Measurements from ENCODE around the genes MCOLN1, EVI5L, CTXN1, MARCHF2 and ZNF414.

DNA sequence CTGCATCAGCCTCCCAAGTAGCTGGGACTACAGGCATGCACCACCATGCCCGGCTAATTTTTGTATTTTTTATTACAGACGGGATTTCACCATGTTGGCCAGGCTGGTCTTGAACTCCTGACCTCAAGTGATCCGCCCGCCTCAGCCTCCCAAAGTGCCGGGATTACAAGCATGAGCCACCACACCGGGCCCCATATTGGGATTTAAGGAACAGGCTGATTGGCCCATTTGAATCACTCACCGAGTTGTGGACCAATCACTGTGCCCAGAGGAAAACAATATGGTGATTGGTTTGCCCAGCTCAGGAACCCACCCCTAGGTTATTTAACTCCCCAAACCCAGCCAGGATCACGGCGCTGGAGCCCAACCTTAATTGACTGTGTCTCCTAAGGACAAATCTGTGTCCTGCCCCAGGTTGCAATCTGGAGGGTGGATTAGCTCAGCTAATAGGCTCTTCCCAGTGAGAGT lies 3.7 kb upstream of the ZNF358 start:
- PRO-cap, result no peak

DNA sequence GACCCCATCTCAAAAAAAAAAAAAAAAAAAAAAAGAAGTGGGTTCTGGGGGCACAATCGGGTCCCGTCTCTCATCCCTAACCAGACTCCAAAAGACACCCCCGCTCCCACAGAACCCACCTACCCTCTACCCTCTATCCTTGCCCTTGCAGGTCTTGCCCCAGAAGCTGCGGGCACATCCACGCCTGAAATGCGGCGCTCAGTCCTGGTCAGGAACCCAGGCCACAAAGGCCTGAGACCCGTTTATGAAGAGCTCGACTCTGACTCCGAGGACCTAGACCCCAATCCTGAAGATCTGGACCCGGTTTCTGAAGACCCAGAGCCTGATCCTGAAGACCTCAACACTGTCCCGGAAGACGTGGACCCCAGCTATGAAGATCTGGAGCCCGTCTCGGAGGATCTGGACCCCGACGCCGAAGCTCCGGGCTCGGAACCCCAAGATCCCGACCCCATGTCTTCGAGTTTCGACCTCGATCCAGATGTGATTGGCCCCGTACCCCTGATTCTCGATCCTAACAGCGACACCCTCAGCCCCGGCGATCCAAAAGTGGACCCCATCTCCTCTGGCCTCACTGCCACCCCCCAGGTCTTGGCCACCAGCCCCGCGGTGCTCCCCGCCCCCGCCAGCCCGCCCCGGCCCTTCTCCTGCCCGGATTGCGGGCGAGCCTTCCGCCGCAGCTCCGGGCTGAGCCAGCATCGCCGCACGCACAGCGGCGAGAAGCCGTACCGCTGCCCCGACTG lies 3.2 kb upstream of the MCOLN1 start:
- PRO-cap, result no peak

DNA sequence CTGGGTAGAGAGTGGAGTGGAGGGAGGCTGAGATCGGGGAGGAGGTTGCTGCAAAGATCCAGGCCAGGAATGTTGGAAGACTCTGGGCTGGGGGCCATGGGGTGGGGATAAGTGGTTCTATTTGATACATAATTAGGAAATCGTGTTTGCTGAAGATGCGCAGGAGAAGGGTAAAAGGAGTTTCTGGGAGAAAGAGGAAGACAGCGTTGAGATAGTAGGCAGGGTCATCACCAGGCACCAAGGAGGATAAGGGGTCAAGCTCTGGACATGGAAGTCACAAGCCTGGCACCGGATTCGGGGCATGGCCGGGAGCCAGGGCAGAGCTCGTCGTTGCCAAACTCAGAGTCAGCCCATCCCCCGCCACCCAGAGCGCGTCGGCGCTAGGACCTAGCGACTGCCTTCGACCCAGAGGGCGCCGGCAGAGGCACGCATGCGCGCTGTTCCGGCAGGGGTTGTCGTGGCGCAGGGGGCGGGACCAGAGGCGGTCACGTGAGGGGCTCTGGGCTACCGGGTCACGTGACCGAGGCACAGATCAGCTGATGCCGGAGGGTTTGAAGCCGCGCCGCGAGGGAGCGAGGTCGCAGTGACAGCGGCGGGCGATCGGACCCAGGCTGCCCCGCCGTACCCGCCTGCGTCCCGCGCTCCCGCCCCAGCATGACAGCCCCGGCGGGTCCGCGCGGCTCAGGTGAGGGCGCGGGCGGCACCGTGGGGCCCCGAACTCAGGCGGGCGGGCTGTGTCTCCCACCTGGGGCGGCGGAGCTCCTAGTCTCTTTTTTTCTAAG lies at the start of gene MCOLN1:
MCOLN1 (plus strand) TSS at position 528 of the 782 bp plus-strand sequence.
- PRO-cap, result unidirectional peak, plus-strand start at position 535 of the sequence

GRCh38 chr19:7630248-7630692 lies 677 bp downstream of the PET100 start:
- PRO-cap, result no peak

- PRO-cap, result no peak
Observed at GRCh38 chr19:7829419-7830464, at the start of gene EVI5L. EVI5L (plus strand) TSS chr19:7830218.

GRCh38 chr19:7868826-7869503 lies 5.2 kb downstream of the PRR36 start:
- PRO-cap, result no peak

GRCh38 chr19:7919426-7919914 lies 668 bp upstream of the SNAPC2 start:
- PRO-cap, result no peak

- PRO-cap, result no peak
Observed at GRCh38 chr19:7925874-7926825, at the start of gene CTXN1. CTXN1 (minus strand) TSS chr19:7926135.

DNA sequence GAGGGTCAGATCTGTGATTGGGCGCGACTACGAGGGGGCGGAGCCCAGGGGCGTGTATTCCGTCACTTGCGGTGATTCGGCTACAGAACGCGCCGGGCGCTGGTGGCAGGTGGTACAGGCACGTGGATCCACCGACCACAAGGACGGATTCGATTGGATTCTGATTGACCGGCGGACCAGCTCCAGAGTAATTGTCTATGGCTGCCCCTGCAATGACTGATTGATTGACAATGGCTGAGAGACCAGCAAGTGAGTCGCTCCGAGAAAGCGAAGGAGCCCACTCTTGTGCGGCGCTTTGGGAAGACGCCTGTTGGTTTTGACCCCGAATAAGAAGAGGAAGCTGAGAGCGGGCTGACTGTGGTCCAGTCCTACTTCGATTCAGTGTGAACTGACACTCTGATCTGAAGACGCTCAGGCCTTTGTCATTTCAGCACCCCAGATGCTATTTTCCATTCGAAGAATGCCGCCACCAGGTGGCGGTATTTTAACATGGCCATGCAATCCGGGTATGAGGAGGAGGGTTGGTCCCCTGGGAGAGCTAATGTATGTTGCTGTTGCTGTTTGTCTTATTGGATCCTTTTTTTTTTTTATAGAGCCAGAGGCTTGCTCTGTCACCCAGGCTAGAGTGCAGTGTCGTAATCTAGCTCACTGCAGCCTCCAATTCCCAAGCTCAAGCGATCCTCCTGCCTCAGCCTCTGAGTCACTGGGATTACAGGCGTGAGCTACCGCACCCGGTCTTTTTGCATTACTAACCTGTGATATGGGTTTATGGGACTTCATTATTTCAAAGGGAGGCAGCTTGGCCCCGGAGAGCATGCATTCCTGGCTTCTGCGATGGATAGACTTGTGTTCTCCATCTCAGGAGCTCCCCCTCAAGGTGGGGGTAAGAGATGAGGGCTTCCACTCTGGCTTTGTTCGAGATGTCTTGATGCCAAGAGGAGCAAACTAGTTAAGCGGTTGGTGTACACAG lies 725 bp upstream of the TIMM44 start:
- PRO-cap, result bidirectional peak, plus-strand start at position 85 of the sequence, minus-strand start outside the sequence

- PRO-cap, result no peak
Observed at GRCh38 chr19:8206387-8206987, 2.7 kb upstream of the CERS4 start.

GRCh38 chr19:8216570-8216978 lies 7.4 kb downstream of the CERS4 start:
- PRO-cap, result no peak

GRCh38 chr19:8403184-8404357 lies 9.5 kb upstream of the MARCHF2 start:
- PRO-cap, result no peak

- PRO-cap, result unidirectional peak, plus-strand start at chr19:8413333; unidirectional peak, plus-strand start at chr19:8413367
Observed at GRCh38 chr19:8412827-8413735, at the start of gene MARCHF2. MARCHF2 (plus strand) TSS chr19:8413305.

DNA sequence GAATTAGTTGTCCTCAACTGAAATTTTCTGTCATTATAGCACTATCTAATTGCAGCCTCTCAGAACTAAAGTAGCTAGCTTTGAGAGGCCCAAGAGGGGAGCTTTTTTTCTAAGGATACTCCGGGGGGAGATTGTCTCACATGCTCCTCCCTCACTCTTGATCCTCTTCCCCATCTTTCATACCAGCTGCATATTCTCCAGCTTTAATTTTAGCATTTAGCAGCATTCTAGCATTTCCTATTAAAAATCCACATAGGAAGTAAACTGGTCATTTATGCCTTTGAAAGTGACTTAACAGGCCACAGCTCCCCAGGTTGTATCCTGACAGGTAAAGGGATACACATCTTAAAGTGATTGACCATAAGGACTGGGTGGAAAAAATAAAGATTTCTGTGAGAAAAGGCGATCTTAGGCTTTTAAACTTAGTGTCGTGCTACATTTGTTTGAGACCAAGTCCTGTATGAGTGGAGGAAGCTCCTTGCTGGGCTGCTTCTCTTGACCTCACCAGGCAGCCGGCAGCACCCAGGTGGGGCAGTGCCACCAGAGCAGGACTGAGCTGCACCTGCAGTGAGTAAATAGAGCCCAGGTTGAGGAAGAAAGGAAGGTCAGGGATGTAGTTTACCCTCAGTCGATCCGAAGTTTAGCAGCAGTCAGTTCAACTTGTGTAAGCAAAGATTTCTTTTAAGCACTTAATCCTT lies 13.4 kb downstream of the HNRNPM start:
- PRO-cap, result no peak

GRCh38 chr19:8488468-8488830 lies 14.0 kb downstream of the PRAM1 start:
- PRO-cap, result no peak

DNA sequence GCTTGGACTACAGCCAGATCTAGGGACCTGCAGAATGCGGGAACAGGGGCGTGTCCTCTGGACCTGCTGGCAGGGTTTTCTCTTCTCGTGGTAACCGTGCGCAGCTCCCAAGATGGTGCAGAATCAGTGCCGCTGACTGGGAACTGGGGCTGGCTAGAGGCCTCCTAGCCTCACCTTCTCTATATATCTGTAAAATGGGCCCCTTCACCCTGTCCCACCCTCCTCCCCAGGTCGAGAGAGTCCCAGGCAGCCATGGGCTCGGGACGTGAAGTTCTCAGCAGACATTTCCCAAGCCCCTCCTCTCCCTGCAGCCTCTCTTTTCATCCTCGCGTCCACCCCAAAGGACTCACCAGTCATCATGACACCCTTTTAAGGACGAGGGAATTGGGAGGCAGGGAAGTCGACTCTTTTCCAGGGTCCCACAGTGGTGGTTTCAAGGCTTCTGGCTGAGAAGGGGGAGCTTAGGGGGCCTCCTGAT lies 4.4 kb upstream of the PRAM1 start:
- PRO-cap, result no peak

- PRO-cap, result bidirectional peak, plus-strand start at chr19:8513924, minus-strand start at chr19:8513807; bidirectional peak, plus-strand start at chr19:8514232, minus-strand start at chr19:8514167
Observed at GRCh38 chr19:8513371-8514517, at the start of gene ZNF414. ZNF414 (minus strand) TSS chr19:8514167.

GRCh38 chr19:8518608-8519148 lies 4.7 kb upstream of the ZNF414 start:
- PRO-cap, result no peak

DNA sequence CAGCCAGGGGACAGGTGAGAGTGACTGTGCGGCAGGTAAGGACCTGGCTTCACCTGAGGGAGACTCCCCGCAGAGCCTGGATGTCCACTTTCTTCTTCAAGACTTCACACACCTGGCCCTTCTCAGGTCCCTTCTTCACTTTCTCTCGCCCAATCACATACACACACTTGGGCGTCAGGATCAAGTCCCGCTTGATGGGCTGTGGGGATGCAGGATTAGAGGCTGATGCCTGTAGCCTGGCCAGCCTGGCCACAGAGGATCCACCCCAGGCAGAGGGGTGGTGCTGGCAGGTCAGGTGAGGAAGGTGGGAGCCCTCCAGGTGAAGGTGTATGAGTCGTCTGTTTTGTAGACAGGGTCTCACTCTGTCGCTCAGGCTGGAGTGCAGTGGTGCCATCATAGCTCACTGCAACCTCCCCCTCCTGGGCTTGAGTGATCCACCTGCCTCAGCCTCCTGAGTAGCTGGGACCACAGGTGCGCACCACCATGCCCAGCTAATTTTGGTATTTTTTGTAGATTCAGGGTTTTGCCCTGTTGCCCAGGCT lies 13.4 kb upstream of the ZNF414 start:
- PRO-cap, result no peak

DNA sequence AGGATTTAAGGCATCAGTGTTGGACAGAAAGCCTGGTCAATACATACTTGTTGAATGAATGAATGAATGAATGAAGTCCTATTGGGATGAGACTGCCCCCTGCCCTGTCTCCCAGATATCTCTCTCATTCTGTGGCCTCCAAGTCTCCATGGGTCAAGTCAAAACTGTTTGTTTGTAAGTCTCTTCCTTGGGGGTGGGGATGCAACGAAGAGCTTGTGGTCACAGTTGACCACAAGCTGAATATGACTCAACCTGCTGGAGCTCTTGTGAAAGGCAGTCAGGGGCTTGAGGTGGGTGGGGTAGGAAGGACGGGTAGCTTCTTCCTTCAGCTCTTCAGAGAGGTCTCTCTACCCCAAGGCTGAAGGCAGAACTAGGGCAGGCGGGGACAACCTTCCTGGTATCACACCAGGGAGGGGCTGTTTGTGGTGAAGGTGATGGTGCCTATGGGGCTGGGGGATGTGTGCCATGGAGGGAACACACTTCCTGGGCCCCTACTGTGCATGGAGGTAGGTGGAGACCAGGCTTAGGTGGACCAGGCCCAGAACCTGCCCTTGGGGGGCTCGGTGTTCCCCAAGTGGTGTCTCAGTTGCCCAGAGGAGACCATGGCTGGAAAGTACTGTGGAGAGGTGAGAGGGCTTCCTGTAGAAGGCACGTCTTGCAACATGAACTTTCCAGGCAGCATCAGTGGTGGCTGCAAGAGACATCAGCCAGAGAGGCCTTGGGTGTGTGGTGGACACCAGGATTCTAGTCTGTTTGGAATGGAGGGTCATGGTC lies 8.0 kb downstream of the MYO1F start:
- PRO-cap, result no peak

All from left common carotid artery plus branches (tissue), 1 donor.